ENCODE data around the genes LRIT2 and LDB3.

DNA sequence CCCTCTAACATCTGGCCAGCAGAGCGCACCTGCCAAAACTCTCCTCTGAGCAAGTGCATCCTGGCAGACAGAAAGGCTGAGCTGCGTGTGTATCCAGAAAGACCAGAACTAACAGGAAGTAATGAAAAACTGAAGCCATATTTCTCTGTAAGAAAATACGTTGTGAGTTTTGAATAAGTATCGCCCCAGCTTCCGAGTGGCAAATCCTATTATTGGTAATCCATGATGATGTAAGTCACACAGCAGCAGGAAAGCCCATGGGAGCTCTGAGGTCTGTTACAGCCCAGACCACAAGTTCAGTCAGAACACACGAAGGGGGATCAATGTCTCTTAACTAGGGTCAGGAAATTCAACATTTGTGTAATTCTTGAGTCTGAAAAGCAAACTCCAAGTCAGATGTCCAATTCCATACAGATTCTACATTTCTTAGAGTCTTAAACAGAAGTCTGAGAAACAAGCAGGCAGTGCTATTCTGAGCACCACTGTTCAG is at the start of gene LRIT2:
Gene LRIT2 (minus strand): TSS at position 163 of the 490 bp plus-strand sequence.
- PRO-cap, 2 experiments, result no peak in any of the 2 experiments

DNA sequence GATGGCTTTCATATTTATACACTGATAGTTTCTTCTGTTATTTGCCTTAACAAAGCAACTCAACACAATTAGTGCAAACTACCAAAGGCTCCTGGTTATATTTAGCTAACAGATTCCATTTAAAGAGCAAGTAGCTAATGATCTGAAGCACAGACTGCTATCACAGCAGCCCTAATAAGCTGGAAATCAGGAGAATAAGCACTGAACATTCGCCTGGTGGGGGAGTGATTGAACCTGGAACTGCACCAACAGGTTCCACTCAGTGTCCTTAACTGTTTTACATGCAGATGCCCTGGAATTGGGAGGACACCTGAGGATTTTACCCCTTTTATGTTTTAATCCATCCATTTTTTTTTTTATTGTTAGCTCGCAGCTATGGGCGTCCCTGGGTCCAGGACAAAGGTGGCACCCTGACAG is 509.1 kb downstream of the CCSER2 start:
- PRO-cap, 2 experiments, result no peak in any of the 2 experiments

- PRO-cap, 2 experiments, result no peak in any of the 2 experiments
These were observed 625.0 kb downstream of the GRID1 start for GRCh38 chr10:85741516-85742059.

DNA sequence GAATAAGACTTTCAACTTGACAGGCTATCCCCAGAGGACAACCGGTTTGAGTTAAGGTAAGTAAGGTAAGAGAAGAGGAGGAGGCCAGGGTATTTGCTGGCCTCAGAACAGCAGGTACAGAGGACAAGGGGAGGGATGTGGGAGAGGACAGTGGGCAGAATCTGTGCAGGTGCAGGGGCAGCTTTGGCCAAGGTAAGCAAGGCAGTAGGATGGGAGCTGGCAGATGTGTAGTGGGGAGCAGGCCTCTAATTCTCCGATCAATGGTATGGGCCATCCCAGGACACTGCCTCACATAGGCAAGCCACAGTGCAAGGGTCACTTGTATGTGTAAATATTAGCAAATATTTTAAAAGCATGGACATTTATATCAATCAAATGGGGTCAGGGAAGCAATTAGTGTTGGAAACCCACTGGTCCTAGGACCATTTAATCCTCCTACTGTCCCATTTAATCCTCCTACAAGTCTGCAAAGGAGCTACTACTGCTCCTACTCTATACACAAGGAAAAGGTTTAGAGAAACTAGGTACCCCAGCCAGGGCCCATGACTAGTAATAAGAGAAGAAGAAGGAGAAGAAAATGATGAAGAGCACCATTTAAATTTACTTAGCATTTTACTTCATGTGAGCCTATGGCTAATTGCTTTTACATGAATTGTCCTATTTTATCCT is 373.4 kb downstream of the GRID1 start:
- PRO-cap, 2 experiments, result no peak in any of the 2 experiments

GRCh38 chr10:86446103-86446622 is 75.4 kb downstream of the WAPL start:
- PRO-cap, 2 experiments, result no peak in any of the 2 experiments

DNA sequence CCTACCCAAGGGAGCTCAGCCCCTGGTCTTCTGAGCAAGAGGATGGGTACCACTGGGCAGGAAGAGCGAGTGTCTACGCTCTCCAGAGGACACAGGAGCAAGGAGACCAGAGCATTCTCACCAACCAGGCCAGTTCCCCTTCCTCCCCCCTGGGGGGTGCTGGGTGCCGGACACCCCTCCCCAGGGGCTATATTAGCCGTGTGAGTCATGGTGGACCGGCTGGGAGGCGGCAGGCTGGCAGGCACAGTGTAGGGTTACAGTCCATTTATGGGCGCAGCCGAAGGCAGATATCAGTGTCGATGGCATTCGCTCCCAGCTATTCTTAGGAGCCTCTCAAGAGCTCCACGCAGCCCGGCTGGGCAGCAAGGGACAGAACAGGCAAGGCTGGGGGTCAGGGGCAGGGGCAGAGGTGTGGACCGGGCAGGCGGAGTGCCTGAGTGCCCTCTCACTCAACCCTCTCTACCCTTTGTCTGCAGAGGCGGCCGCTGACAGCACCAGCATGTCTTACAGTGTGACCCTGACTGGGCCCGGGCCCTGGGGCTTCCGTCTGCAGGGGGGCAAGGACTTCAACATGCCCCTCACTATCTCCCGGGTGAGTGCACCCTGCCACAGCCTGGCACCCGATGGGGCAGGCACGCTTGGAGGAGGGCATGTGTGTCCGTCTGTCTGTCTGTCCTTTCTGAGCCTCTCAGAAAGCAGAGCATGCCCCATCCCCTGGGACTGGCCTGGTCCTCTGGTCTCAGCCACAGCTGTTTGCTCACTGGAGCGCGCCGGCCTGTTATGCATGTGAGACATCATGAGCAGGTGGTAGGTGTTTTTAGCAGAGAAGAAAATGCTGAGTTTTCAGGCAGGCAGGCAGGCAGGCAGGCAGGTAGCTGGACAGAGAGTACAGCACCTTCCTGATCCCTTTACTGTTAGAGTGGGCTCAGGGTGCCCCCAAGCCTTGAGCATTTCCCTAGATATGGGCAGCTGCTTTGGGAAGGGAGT is at the start of gene LDB3:
Gene LDB3 (plus strand): TSS at position 319 of the 987 bp plus-strand sequence.
- PRO-cap, 2 experiments, result no peak in any of the 2 experiments

- PRO-cap, 2 experiments, result no peak in any of the 2 experiments
These were observed 4.0 kb downstream of the LDB3 start for GRCh38 chr10:86672175-86672929.

DNA sequence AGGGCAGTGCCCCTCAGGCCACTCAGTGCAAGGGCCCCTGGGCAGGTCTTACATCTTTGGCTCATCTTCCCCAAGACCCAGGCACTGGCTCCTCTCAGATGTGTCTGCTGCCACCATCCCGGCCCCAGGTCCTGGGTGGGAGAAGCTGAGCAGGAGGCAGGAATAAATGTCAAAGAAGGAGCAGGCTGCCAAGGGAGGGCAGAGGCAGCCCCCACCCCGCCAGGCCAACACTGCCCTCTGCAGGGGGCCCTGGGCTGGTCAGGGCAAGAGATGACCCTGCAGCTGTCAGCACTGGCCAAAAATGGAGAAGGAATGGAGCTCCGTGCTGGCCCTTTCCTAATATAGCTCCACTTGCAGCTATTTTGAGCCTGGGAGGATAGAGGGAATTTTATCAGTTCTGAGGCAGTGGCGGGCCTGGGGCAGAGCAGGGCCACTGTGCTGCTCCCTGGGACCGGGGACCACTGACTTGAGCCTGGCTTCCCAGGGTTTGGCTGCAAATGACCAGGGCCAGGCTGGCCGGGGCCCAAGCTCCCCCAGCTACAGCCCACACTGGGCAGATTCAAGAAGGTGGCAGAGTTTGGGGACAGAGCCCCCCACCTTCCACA is 16.0 kb downstream of the LDB3 start:
- PRO-cap, 2 experiments, result no peak in any of the 2 experiments

DNA sequence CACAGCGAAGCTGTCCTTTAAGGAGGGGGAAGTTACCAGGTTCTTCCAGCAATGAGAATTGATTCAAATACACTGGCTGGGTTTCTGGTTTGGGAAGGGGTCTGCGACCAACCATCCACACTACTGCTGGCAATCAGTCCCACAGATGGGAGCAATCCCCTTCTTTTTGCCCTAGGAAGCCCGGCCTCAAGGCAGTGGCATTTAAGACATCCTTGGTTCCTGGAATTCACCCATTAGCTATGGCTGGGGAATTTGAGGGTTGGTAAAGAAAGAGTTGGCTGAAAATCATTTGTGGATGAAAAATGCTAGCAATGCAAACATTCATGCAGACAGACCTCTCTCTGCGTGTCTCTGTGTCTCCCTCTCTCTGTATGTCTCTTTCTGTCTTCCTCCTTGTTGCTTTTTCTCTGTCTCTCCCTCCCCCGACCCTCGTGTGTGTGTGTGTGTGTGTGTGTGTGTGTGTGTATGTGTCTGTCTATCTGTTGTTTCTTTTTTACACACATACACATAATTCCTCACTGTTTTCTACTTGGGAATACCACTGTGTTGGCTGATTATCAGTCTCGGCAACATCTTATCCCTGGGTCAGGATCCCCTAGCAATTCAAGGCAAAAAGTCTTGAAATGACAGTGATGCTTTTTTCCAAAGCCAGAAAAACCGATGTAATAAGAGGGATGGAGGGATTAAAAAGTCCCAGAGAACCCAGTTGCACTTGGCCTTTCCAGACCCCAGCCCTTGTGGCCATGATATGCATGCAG is 19.5 kb downstream of the LDB3 start:
- PRO-cap, 2 experiments, result no peak in any of the 2 experiments

- PRO-cap, 2 experiments, result no peak in any of the 2 experiments
These were observed 40.3 kb downstream of the LDB3 start for GRCh38 chr10:86708588-86708981.

- PRO-cap, 2 experiments, result no peak in any of the 2 experiments
These were observed 15.7 kb upstream of the BMPR1A start for GRCh38 chr10:86740804-86741003.

- PRO-cap, 2 experiments, result no peak in any of the 2 experiments
These were observed 87.1 kb downstream of the BMPR1A start for GRCh38 chr10:86843347-86844011.

DNA sequence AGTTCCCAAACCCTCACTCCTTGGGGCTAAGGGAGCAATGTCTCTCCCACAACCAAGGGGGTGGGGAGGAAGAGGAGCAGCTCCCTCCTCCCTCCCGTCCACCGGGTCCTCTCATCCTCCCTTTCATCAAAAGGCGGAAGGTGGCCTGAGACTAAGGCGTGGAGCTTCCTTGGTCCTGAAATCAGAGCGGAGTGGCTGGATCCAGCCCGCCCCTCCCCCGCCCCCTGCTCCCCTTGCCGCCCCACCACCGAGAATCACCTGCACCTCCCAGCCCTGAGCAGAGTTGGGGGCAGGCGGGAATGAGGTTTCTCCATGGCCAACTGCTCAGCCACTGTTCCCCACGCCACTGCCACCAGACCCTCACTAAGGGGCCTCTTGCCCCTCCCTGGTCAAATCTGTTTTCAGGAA is 1.5 kb downstream of the MMRN2 start:
- PRO-cap, 2 experiments, result no peak in any of the 2 experiments

GRCh38 chr10:86965872-86967076 is 2.0 kb upstream of the ADIRF start:
- PRO-cap, 2 experiments, result no peak in any of the 2 experiments

GRCh38 chr10:87008255-87008754 is 11.8 kb upstream of the FAM25A start:
- PRO-cap, 2 experiments, result no peak in any of the 2 experiments

- PRO-cap, 2 experiments, result no peak in any of the 2 experiments
These were observed 34.6 kb downstream of the GLUD1 start for GRCh38 chr10:87059919-87060590.

DNA sequence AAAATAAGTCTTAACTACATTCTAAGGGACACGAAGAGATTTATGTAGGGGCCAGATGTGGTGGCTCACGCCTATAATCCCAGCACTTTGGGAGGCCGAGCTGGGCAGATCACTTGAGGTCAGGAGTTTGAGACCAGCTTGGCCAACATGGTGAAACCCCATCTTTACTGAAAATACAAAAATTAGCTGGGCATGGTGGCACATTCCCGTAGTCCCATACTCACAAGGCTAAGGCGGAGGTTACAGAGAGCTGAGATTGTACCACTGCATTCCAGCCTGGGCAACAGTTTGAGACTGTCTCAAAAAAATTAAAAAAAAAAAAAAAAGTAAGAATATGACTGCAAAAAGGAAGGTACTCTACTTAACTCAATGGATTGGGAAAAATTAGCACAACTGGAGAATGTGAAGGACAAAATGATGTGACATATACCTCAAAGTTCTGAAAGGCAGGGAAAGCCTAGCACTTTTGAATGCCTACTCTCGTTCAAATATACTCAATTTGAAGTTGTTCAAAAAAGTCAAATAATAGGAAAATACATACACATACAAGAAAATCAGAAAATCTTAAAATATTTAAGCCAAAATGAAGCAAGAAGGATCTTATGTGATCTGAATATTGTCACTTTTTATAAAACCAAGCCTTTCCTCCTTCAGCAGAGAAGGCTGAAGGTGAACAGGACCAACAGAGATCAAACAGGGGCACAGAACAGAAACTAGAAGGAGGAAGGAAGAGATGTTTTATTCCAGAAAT is 11.6 kb downstream of the GLUD1 start:
- PRO-cap, 2 experiments, result no peak in any of the 2 experiments

- PRO-cap, 2 experiments, result no peak in any of the 2 experiments
These were observed 1.3 kb downstream of the GLUD1 start for GRCh38 chr10:87093354-87093811.

DNA sequence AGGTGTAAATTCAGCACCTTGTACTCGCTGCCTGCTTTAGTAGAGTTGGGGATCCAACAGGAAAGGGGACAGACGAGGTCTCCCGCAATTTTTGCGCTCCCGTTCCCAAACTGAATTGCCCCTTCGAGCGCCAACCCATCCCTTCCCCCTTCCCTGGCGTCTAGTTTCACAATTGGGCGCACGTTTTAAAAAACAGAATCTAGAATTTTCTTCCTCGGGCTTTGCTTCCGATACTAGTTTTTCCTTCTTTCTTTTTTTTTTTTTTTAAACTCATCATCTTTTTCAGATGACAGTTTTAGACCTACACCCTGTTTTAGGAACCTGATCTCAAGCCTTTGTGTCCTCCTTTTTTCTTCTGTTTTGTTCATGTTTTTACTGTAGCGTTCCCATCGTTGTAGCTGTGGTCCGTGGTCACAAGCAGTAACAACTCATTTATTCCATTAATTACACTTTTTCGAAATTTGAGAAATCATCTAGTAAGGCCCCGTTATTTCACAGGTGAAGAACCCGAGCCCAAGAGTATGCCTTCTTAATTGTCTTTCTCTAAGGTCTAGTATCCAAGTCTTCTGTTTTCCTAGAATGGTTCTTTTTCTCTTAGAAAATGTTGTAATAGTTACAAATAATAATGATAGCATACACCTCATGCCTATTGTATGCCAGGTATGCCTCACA is 1.2 kb downstream of the MINPP1 start:
- PRO-cap, 2 experiments, result no peak in any of the 2 experiments

DNA sequence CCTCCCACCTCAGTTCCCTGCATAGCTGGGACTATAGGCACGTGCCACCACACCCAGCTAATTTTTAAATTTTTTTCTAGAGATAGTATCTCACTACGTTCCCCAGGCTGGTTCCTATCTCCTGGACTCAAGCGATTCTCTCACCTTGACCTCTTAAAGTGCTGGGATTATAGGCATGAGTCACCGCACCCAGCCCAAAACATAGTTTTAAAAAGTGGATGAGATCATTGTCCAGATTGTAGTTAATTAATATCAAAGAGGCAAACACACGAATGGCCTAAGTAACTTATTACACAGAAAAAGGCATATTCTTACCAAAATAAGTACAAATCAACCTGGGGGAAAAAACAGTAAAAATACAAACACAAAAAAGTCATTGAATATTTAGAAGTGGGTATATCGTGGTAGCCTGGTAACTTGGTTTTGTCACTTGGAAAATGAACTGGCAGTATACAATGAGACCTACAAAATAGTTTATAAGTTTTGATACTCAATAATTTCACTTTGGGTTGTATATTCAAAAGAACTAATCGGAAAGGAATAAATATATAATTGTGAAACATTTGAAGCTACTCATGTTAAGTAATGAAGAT is 41.9 kb downstream of the PAPSS2 start:
- PRO-cap, 2 experiments, result no peak in any of the 2 experiments

Measured in Colon Carcinoma Metastatic in the Lung (tissue), 2 donors.